Ureter (tissue), 1 donor: ENCODE results near the genes KCNQ4 and CLDN19.

GRCh38 chr1:40783594-40784043 lies at the start of gene KCNQ4:
Gene KCNQ4, plus strand, starts transcription at chr1:40783787.
- PRO-cap: bidirectional peak, plus-strand start at chr1:40783792, minus-strand start at chr1:40783685

DNA sequence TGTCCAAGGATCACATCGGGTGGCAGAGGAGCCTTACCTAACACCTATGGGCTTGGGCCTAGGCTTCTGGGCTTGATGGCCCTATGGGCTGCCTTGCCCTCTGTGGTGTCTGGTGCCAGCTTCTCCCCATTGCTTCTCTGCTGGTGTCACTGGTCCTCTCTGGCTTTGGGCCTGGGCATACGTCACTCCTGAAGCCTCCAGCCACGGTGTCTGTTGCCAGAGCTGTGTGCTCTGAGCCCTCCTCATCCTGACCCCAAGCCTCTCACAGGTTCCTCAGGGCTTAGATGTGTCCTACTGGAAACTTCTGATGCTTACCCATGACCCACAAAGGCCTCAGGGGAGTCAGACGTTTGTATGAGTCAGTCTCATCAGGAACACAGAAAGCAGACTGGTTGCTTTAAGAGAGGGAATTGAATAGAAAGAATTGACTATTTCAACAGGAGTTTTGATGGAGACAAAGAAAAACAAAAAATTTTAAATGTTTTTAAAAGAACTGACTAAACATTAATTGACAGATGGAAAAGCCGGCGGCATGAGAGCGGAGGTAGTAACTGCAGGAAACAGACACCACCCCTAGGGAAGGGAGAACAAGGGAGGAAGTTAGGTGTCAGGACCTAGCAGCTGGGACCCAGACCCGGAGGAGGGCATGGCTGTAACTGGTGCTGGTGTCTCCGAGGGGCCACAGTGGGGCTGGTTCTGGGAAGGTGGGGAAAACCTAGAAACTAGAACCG lies 39.8 kb upstream of the CITED4 start:
- PRO-cap: no peak

DNA sequence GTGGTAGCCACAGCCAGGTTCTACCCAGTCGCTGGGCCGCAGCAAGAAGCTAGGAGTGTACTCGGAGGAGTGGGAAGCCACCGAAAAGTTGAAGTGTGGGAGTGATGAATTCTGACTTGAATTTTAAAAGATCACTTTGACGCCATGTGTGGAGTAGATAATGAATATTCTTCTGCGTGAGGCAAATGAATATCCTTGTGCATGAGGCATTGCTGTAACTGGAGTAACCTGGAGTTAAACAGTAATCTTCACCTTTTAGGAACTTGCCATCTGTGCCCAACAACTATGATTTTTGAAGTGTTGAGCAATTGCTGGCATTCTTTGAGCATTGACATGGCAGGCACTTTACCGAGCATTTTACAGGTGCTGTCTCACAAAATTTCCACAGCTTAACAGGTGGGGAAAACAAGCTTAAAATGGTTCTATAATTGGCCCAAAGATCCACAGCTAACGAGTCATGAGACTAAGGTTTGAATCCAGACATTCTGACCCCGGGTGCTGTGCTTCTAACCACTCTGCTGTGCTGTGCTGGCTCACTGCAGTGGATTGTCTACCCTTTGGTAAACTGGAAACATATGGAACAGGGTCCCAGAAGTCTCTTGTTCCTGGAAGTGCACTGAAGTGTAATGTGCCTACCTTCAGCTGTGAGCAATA lies 7.0 kb downstream of the CTPS1 start:
- PRO-cap: no peak

- PRO-cap: no peak
These were observed 73.4 kb downstream of the SCMH1 start for GRCh38 chr1:41168527-41169319.

- PRO-cap: no peak
These were observed 99.9 kb upstream of the SCMH1 start for GRCh38 chr1:41341912-41342527.

GRCh38 chr1:41381948-41382747 lies 102.3 kb downstream of the EDN2 start:
- PRO-cap: bidirectional peak, plus-strand start at chr1:41382346, minus-strand start at chr1:41382134; bidirectional peak, plus-strand start at chr1:41382904, minus-strand start at chr1:41382623

- PRO-cap: no peak
These were observed 97.2 kb upstream of the EDN2 start for GRCh38 chr1:41581431-41582353.

- PRO-cap: no peak
These were observed 153.6 kb downstream of the HIVEP3 start for GRCh38 chr1:41765136-41765503.

DNA sequence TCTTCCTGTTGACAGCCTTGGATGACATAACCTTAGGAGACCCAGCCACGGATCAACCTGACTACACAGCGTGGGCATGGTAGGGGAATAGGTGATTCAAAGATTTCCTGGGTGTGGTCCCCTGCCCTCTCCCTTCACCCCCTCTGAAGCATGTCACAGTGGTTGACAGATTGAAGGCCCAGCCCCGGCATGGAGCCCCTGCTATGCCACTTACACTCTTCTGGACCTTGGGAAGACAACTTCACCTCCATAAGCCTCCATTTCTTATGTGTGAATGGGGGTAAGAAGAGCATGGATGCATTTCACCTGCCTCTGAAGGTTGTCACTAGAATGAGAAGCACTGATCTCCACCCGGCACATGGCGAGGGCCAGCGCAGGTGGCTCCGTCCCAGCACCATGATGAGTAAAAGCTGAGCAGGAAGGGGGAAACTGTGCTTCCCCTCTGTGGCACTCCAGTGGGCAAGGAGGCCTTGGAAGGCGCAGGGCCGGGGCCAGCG lies 112.4 kb downstream of the HIVEP3 start:
- PRO-cap: no peak

- PRO-cap: no peak
These were observed 108.1 kb upstream of the HIVEP3 start for GRCh38 chr1:42026643-42027401.

- PRO-cap: no peak
These were observed 50.0 kb upstream of the GUCA2A start for GRCh38 chr1:42214562-42214929.

- PRO-cap: no peak
These were observed 37.5 kb downstream of the FOXJ3 start for GRCh38 chr1:42297321-42298187.

GRCh38 chr1:42658634-42659296 lies 542 bp downstream of the PPIH start:
- PRO-cap: no peak

- PRO-cap: bidirectional peak, plus-strand start at chr1:42683175, minus-strand start at chr1:42683085
These were observed 724 bp downstream of the YBX1 start for GRCh38 chr1:42682899-42683385.

- PRO-cap: no peak
These were observed 10.7 kb downstream of the YBX1 start for GRCh38 chr1:42692800-42693411.

DNA sequence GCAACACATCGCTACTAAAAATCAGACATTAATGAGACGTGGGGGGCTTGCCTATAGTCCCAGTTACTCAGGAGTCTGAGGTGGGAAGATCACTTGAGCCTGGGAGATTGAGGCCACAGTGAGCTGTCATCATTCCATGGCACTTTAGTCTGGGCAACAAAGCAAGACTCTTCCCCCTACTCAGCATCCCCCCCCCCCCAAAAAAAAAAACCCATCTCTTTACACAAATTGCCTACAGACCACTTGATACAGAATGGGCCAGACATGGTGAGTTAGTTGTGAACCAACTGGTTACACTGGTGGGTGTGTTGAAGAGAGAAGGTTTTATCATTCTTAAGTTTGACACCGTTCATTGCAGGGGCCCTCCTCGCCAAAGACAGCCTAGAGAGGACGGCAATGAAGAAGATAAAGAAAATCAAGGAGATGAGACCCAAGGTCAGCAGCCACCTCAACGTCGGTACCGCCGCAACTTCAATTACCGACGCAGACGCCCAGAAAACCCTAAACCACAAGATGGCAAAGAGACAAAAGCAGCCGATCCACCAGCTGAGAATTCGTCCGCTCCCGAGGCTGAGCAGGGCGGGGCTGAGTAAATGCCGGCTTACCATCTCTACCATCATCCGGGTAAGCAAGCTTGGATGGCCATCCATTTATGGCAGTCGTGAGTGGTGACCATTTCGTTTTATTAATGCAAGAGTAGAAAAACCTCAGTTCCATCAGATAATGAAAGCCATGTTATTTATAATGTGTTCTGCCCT lies 18.4 kb downstream of the YBX1 start:
- PRO-cap: no peak

DNA sequence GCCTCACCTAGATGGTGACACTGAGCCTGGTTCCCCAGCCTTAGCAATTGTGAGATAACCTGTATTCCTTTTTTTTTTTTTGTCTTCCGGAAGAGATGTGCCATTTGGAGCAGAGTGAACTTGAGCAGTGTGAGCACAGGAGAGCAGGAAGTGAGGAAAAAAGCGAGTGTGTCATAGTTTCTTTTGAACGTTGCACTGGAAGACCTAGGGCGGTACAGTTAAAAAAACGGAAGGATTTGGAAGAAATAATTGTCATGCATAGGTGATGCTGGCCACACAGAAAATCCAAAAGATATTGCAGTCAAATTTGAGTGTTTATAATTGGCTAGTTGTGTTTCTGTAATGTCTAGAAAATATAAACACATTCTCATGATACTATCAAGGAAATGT lies 22.1 kb downstream of the YBX1 start:
- PRO-cap: no peak

GRCh38 chr1:42739817-42740527 lies at the start of gene CLDN19:
Gene CLDN19, minus strand, starts transcription at chr1:42740236.
- PRO-cap: no peak

- PRO-cap: no peak
These were observed 13.5 kb upstream of the SVBP start for GRCh38 chr1:42830494-42831239.

GRCh38 chr1:42916278-42916539 lies 42.5 kb downstream of the SLC2A1 start:
- PRO-cap: no peak